Cytotoxic T cell (primary cell): ENCODE results near the gene EDA.

DNA sequence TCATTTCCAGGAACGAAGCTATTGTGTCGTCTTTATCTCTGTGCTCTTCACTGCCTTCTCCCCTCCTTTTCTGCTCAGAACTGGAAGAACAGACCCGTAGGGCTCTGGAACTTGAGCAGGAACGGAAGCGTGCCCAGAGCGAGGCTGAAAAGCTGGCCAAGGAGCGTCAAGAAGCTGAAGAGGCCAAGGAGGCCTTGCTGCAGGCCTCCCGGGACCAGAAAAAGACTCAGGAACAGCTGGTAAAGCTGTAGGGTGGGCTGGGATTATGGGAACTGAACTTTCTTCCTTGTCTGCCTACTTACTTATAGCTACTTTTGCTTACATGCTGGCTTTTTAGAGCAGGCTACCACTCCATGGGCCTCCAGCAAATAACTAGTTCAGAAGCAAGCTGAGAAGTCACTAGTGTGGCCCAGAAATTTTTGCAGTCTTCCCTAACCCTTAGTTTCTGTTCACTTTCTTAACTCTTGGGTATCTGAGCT lies 69.7 kb downstream of the MSN start:
- PRO-cap, 2 experiments: no peak in any of the 2 experiments

DNA sequence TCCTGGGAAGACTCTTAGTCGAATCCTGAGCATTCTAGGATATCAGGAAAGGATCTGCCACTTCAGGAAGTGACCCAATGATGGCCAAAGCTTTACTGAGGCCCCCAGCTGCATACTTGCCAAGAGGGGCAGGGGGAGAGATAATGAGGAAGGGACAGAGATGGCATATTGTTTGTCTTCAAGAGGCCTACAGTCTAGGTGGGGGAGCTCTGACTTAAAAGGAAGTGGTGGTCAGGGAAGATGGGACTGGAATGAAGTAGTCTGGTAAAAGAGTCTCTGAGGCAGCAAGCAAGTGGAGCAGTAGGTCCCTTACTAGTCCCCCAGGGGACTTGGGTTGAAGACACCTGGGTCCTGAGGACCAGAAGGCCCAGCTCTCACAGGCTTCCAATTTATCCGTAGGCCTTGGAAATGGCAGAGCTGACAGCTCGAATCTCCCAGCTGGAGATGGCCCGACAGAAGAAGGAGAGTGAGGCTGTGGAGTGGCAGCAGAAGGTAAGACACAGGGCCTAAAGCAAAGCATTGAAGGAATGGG lies 70.7 kb downstream of the MSN start:
- PRO-cap, 2 experiments: no peak in any of the 2 experiments

GRCh38 chrX:65742249-65742651 lies 74.8 kb downstream of the MSN start:
- PRO-cap, 2 experiments: no peak in any of the 2 experiments

DNA sequence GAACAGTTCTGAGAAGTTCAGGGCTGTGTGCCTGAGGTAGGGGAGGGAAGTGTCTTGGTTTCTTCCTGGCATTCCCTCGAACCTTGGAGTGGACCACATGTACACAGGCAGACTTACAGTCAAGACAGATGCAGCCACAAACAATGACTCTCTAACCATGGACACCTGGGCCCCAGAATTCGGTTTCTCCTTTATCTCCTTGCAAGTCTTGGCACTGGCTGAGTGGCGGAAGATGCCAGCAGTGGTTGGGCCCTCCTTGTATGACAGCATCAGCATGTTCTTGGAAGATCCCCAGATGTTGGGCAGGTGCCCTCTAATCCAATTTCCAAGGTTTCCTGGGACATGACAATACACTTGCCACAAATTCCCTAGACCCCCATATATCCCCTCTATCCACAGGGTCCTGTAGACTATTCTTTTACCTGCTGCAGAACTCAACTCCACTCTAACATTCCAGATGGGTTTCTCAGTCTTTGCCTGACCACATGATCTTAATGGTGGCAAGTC lies 180.0 kb downstream of the MSN start:
- PRO-cap, 2 experiments: no peak in any of the 2 experiments

GRCh38 chrX:66046576-66047255 lies 6.8 kb upstream of the VSIG4 start:
- PRO-cap, 2 experiments: no peak in any of the 2 experiments

DNA sequence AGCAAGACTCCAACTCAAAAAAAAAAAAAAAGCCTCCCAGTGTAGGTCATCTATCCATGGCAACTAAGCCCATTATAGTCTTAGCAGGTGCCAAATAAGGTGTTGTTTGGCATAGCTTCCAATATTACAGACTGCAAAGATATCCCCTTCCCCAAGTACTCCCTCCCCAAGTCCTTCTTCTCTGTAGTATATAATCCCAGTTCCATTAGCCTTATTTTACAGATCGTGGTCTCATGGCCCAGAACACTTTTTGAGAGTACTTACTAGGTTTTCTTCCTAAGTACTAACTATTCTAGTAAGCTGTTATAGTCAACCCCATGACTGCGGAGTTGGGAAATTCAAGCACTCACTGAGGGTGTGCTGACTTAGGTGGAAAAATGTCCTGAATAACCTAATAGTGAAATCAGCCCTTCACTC lies 11.9 kb upstream of the VSIG4 start:
- PRO-cap, 2 experiments: no peak in any of the 2 experiments

GRCh38 chrX:68079062-68079849 lies 354.0 kb downstream of the OPHN1 start:
- PRO-cap, 2 experiments: no peak in any of the 2 experiments

DNA sequence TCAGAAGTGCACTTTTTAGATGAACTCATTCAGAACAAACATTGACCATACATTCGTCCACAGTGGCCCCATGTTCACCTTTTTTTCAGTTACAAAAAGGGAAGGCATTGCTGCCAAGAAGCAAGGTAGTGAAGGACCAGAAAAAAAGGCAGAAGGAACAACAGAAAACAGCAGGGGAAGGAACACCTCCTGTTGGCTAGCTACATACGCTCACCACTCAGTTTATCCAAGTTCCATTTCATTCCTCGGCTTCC lies 10.1 kb upstream of the YIPF6 start:
- PRO-cap, 2 experiments: no peak in any of the 2 experiments

GRCh38 chrX:68508766-68509261 lies 10.0 kb downstream of the YIPF6 start:
- PRO-cap, 2 experiments: peak in 1 of 2 experiments; most common minus-strand start chrX:68508929 (in 1)

DNA sequence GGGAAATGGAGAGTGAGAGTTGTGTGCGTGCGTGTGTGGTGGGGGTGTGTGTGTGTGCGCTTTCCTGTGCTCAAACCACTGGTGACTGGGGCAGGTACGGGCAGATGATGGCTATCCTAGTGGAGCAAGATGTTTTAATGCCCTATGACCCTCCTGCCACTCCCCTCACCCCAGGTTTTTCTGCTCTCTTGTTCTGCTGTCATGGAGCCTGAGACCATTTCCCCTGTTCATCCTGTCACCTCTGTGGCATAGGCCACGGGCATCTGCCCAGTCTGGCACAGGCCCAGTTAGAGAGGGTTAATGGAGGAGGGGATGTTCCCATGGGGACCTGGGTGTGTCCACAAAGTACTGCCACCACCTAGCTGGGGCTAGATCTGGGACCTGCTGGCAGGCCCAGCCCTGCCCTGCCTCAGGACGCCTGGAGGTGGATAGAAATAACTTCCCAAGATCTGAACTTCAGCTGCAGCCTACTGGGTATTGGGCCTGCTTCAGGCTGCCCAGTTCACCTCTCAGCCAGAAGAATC lies 13.4 kb downstream of the EFNB1 start:
- PRO-cap, 2 experiments: no peak in any of the 2 experiments

GRCh38 chrX:68869421-68869878 lies 40.6 kb downstream of the EFNB1 start:
- PRO-cap, 2 experiments: no peak in any of the 2 experiments

- PRO-cap, 2 experiments: no peak in any of the 2 experiments
Observed at GRCh38 chrX:68870322-68870837, 41.6 kb downstream of the EFNB1 start.

DNA sequence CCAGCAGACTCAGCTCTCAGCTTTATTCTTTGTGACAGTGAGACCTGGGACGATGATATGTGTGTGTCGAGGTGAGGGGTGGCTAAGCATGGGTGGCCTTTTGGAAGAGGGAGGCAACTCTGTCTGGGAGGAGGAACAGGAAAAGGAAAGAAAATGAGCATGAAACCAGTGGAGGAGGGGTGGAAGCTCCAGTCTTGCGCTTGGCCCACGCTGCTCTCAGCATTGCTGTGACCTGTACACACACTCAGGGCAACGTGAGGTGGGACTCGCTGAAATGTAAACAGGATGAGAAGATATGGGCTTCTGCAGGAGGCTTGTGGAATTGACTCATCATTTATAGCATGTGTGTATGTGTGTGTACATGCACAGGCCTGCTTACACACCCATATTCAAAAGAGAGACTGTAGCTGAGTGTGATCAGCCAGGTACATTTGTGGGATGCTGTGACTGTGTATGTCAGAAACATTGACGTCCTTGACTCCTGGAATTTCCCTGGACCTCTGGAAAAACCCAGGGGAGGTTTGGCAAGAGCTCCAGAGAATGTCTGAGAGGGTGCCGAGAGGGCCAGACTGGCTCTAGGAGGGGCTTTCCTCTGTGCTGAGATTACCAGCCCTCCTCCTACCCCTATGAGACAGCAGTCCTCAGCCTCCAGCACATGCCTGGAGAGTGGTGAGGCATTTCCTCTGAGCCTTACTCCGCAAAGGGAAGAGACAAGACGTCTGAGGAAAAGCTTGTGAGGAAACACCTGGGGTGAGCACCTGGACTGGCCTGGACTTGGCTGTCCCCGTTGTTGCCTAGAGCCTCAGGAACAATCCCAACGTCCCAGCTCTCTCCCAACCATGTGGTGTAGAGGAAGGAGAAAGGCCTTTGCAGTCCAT lies 137.7 kb downstream of the PJA1 start:
- PRO-cap, 2 experiments: no peak in any of the 2 experiments

- PRO-cap, 2 experiments: no peak in any of the 2 experiments
Observed at GRCh38 chrX:69126604-69127031, 38.6 kb downstream of the PJA1 start.

DNA sequence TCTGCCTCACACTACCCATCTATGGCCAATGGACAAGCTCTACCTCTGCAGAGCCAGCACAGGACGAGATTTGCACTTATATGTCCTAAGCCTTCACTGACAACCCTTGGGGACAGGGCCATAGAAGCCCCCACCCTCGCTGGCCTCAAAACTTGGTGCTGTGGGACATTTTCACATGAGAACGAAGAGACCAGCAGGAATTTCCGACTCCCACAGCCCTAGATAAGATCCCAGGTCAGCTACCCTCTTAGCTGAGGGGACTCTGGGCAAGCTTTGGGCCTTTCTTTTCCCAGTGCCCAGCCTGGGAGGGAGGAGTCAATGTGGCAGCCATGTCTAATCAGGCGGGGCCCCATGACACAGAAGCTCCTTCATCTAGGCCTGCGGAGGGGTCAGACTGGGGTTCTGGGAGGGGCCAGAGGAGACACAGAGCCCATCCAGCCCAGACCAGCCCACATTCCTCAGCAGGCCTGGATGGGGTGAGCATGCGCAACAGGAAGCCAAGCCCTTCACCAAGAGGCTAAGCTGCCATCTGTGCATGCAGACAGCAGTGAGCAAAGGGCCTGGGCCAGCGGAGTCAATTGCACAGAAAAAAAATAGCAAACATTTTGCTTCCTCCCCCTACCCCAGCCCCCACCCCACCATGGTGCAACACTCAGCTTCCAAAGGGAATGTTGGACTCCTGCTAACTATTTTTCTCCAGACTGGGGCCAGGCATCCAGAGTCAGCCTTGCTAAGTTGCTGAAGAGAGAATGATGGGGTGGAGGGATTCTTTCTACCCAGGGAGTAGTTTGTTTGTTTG lies 11.9 kb downstream of the PJA1 start:
- PRO-cap, 2 experiments: no peak in any of the 2 experiments

GRCh38 chrX:69164988-69165352 lies 283 bp downstream of the PJA1 start:
- PRO-cap, 2 experiments: peak in 1 of 2 experiments; most common plus-strand start chrX:69165194 (in 1); most common minus-strand start chrX:69165155 (in 1)

- PRO-cap, 2 experiments: no peak in any of the 2 experiments
Observed at GRCh38 chrX:69505787-69506328, 1.7 kb downstream of the NALF2 start.

- PRO-cap, 2 experiments: no peak in any of the 2 experiments
Observed at GRCh38 chrX:69615982-69616919, at the start of gene EDA. Gene EDA (plus strand): TSS chrX:69616113.

DNA sequence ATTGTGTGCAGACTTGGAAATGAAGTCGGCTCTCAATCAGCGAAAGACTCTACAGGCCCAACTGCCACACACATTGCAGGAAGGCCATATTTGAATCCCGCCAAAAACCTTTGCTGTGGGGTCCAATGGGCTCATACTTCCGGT lies 272 bp upstream of the OTUD6A start:
- PRO-cap, 2 experiments: no peak in any of the 2 experiments

- PRO-cap, 2 experiments: peak in 1 of 2 experiments; most common plus-strand start chrX:70135465 (in 1)
Observed at GRCh38 chrX:70135315-70135602, 2.0 kb downstream of the IGBP1 start.